Subcutaneous adipose tissue (tissue), 3 donors: ENCODE results near the genes UBXN7 and MELTF.

- PRO-cap, result no peak
- RAMPAGE, long total RNA, 3 experiments, result no peak in any of the 3 experiments
Observed at GRCh38 chr3:195910150-195910737, 1.9 kb upstream of the TNK2 start.

DNA sequence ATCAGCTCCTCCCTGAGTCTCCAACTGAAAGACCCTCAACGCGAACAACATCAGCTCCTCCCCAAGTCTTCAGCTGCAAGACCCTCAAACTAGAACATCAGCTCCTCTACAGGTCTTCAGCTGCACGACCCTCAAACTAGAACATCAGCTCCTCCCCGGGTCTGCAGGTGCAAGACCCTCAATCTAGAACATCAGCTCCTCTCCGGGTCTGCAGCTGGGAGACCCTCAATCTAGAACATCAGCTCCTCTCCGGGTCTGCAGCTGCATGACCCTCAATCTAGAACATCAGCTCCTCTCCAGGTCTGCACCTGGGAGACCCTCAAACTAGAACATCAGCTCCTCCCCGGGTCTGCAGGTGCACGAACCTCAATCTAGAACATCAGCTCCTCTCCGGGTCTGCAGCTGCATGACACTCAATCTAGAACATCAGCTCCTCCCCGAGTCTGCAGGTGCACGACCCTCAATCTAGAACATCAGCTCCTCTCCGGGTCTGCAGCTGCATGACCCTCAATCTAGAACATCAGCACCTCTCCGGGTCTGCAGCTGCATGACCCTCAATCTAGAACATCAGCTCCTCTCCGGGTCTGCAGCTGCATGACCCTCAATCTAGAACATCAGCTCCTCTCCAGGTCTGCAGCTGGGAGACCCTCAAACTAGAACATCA is 36.2 kb upstream of the TNK2 start:
- PRO-cap, result no peak
- RAMPAGE, long total RNA, 3 experiments, result no peak in any of the 3 experiments

DNA sequence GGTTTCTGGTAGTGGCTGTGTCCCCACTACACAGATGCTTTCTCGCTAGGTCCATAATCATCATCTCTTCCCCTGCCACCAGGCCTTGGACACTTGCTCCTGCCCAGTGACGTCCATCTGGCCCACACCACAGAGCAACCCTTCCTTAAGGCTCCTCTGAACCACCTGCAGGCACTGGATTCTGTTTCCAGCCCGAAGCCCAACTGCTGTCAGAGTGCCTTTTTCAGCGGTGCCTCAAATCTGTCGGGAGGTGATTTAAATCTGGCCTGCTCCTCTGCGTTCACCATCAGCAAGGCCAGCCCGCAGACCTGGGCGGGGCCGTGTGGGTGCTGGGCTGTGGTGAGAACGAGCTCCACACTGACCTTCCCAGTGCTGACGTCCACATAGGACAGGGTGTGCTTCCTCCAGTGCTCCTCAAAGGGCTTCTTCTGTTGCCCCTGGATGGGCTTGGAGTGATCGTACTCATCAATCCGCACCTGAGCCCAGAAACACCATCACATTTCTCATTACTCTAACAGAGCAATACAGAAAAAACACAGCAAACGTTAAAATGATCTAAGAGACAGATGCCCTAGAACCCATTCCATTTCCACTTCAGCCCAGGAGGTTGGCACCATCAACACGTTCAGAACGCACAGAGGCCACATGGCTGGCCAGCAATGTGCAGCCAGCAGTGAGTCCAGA is 56.9 kb upstream of the TNK2 start:
- PRO-cap, result no peak
- RAMPAGE, long total RNA, 3 experiments, result no peak in any of the 3 experiments

GRCh38 chr3:196057663-196058617 is 23.9 kb downstream of the TFRC start:
- PRO-cap, result no peak
- RAMPAGE, long total RNA, 3 experiments, result no peak in any of the 3 experiments

DNA sequence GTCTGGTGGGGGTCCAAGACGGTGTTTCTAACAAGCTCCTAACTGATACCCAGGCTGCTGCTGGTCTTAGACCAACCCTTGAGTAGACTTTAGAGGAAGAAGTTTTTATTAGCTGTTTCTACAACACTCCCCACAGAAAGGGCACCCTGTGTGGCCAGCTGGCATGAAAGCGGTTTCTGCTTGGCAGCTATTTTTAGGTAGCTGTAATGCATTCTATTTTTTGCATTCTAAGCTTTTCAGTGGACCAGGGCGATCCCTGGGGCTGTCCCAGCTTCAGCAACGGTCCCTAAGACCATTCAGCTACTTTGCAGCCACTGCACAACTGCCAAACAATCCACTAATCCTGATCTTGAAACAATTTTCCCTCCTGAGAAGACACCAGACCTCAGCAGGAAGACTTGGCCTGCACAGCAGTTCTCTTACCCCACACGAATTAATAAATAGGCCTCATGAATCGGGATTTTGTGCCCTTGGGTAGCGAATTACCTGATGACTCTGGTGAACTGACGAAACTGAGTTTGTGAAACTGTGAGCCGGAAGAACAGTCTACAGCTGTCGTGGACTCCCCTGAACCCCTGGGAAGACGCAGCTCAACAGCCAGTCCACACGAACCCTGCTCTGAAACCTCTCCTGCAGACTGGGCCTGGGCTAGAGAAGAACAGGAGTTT is 14.6 kb upstream of the TFRC start:
- PRO-cap, result bidirectional peak, plus-strand start at position 239 of the sequence, minus-strand start at position 91 of the sequence
- RAMPAGE, long total RNA, 3 experiments, result no peak in any of the 3 experiments

DNA sequence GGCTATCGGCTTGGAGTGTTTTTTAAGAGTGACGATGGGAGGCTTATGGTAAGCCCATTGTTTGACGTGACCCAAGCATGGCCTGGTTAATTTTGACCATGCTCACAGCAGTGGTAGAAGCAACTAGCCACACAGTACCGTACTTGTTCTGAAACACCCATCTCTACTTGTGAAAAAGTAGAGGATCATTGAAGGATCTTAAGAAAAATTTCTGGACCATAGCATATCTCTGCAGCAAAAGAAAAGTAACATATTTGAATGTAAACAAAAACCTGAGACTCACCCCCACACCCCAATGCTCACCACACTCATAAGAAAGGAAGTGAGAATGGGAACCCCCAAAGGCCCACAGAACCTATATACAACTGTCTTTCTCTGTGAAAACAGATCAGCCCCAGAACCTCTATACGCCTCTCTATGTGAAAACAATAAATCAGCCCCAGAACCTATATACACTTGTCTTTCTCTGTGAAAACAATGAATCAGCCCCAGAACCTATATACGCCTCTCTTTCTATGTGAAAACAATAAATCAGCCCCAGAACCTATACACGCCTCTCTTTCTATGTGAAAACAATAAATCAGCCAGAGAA is 33.8 kb upstream of the TFRC start:
- PRO-cap, result no peak
- RAMPAGE, long total RNA, 3 experiments, result no peak in any of the 3 experiments

GRCh38 chr3:196272758-196273588 is 14.6 kb downstream of the PCYT1A start:
- PRO-cap, result no peak
- RAMPAGE, long total RNA, 3 experiments, result no peak in any of the 3 experiments

- PRO-cap, result no peak
- RAMPAGE, long total RNA, 3 experiments, result no peak in any of the 3 experiments
Observed at GRCh38 chr3:196336446-196336978, 1.7 kb downstream of the TM4SF19 start.

DNA sequence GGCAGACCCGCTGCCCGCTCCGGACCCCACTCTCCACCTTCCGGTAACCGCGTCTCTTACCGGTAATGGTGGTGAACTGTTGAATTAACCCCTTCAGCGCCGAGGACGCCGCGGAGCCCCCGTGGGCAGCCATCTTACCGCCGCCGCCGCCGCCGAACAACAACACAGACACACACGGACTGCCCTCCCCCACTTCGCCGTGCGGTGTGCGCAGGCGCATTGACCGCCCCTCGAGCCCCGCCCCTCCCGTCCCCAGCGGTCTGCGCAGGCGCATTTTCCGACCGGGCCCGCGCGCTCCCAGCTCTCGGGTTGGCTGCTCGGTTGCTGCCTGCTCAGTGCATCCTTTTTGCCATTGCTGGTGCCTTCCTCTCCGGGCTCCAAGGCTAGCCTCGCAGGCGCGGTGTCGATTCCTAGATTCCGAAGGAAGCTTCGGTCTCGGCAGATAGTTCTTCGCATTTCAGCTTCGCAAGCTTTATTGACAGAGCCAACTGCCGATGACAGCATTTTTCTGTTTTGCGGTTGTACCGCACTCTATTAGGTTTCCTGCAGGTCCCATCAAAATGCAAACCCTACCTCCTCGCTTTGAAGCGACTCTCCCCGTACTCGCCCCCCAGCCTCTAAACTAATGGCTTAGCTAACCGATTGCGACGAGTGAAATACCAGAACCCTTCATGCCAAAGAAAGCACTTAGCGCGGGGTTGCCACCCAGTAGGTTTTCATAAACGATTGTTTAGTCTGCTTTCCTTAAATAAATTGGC is at the start of gene UBXN7:
Gene UBXN7, minus strand, starts transcription at position 161 of the 758 bp plus-strand sequence.
- PRO-cap, result bidirectional peak, plus-strand start at position 335 of the sequence, minus-strand start at position 161 of the sequence; unidirectional peak, minus-strand start at position 627 of the sequence
- RAMPAGE, long total RNA, 3 experiments, result start-site peak on the minus strand in 2 of 3 experiments, centred at positions 135 to 153 of the sequence, 99 to 137 reads per replicate

- PRO-cap, result bidirectional peak, plus-strand start at chr3:196643464, minus-strand start at chr3:196643294
- RAMPAGE, long total RNA, 3 experiments, result no peak in any of the 3 experiments
Observed at GRCh38 chr3:196642945-196643666, 3.6 kb downstream of the NRROS start.

DNA sequence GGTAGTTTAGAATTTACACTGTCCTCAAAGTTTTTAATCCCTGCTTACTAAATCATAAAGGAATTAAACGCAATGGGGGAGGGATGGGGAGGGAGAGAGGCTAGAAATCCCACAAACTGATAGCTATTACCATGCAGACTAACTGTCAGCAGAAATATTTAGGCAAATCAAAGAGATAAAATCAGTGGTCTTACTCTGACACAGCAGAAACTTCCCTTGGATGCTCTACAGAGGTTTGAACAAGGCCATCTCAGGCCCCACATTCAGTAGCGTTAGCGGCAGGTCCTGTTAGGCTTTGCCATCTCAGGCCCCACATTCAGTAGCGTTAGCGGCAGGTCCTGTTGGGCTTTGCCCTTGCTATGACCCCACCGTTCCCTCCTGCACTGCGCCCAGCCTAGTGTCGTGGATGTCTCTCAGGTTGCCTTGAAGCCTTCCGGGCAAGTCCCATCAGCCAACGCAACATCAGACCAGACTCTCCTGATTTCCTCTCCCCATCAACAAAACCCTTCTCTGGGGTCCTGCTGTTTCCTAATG is 23.6 kb downstream of the NRROS start:
- PRO-cap, result no peak
- RAMPAGE, long total RNA, 3 experiments, result no peak in any of the 3 experiments

GRCh38 chr3:196740828-196741334 is 1.2 kb downstream of the PAK2 start:
- PRO-cap, result unidirectional peak, minus-strand start at chr3:196741229
- RAMPAGE, long total RNA, 3 experiments, result start-site peak on the minus strand in 1 of 3 experiments, at chr3:196740838-196740886 at its widest, 6 reads per replicate

DNA sequence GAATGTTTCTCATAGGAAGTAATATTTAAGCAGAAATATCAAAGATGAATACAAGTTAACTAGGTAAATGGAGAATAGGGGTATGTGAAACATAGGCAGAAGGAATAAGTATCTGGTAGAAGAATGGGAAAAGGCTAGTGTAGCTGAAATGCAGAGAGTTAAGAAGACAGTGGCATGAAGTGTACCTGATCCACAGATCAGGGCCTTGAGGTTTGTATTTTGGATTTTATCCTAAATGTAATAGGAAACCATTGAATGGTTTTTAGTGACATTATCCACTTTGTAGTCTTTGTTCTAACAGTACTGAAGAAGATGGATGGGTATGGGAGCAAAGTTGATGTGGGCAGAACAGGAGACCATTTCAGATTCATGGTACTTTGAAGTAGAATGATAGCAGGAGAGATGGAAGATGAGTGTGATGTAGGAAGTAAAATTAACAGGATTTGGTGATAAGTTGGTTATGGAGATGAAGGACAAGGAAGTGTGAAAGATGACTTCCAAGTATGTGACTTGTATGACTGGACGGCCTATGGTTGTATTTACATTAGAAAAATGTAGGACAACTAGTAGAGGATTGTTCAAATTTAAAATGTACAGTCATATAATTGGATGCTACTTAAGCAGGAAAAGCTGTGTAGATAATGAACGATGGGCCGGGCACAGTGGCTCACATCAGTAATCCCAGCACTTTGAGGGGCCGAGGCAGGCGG is 35.6 kb downstream of the NCBP2 start:
- PRO-cap, result no peak
- RAMPAGE, long total RNA, 3 experiments, result no peak in any of the 3 experiments

DNA sequence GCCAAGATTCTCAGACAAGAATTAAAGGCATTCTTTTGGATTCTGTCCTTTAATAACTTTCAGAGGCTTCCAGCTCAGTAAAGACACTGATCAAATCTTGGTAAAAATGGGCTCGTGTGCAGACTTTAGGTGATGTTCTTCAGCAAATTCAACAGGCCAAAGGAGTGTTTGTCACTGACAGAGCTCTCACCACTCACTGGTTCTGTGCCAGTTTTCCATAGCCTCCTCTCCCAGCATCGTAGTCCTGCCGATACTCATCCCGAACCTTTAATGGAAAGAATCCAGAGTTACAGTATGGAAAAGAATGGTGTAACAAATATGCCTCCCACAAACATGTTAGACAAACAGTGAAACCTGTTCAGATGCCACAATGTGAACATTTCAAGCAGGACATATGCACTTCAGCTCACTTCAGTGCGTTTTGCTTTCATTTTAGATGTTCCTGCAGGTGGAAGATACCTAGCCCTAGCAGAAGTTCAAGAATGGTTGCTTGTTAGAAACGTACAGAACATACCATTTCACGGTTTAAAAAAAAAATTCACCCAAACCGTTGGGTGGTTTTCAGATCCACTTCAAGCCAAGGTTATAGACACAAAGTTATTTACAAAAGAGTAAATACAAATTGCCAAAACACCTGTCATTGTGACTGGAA is 5.4 kb downstream of the NCBP2 start:
- PRO-cap, result no peak
- RAMPAGE, long total RNA, 3 experiments, result no peak in any of the 3 experiments

DNA sequence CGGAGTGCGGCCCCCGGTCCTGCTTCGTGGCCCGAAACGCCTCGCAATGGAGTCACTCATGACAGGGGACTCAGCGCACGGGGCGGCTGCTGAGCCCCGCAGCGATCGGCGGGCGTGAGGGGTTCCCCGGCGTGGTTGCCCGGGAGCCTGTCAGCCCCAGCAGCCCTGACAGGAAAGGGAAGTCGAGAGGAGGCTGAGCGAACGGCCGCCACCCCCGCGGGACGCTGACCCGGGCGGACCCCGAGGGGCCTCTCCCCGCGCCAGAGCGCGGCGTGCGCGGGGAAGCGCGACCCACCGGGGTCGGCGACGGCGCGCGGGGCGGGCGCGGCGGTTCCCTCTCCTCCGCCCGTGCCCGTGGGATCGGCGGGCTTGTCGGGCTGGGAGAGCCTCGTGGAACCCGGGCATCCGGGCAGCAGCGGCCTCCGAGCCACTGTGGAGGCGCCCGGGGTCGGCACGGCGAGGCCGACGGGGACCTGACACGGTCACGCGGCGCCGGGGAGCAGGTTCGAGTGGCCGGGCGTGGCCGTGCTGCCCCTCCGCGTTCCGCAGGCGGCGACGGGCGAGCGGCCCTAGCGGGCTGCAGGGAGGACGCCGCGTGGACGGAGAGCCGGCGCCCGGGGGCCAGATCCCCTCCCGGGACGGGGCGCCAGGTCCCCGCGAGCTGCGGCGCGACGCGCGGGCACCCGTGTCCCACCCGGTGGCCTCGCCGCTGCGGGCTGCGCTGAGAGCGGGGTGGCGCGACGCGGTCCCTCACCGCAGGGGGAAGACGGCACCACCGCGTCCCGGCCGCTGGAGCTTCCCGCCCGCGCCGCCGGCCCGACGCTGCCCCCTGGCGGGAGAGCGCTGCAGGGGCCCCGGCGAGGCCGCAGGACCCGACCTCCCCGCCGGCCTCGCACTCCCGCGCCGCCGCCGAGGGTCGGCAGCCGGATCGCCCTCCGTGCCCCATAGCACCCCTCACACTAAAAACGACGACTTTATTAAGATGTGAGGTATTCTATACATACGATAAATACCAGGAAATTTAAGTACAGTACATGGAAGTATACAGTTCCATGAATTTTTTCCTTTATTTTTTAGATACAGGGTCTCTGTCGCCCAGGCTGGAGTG is 945 bp upstream of the PIGZ start:
- PRO-cap, result unidirectional peak, minus-strand start at position 810 of the sequence
- RAMPAGE, long total RNA, 3 experiments, result no peak in any of the 3 experiments

DNA sequence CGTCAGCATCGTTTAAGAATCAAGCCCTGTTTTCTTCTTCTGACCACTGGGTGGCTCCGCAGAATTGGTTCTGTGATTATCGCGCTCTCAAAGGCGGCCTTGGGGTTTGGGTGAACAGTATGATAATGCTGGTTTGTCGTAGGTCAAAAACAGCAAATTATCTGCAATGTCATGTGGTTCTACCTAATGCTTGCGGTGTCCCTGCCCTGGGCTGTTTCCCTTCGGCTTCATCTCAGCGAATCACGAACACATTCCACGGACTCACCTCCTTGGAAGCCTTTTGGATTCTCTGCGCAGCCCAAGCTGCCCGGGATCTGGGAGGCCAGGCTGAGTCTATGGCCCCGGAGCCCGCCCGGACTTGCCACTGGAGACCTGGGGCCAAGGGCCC is 10.2 kb upstream of the PIGZ start:
- PRO-cap, result no peak
- RAMPAGE, long total RNA, 3 experiments, result no peak in any of the 3 experiments

DNA sequence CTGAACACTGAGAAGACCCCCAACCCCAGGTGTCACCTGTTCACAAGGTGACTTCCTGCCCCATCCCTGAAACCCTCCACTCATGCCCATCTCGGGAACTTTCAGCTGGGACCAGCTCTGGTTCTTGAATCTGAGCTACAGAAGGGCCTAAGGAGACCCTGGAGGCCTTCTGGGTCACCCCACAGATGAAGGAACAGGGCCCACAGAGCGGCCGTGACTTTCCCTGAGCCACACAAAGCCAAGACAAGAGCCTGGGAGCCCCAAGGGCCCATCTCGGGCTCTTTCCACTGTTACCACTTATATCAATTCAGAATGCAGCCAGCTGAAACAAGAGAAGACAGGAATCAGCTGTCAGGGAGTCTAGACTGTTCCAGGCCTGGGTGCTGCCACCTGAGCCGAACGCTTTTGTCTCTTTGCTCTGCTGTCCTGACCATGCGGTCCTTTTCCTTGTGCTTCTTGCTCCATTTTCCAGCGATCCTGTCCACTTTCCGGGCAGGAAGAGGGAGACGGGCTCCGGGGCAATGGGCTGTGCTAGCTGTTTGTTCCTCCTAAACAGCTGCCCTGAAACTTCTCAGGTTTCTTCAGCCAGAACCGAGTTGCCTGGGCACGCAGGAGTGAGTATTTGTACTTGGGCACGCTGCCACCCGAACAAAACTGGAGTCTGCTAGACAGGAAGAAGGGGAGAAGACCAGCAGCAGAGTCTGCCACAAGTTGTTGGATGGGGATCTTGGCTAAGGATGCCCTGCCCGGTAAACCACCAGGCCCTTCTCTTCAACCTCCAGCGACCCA is 28.0 kb upstream of the PIGZ start:
- PRO-cap, result no peak
- RAMPAGE, long total RNA, 3 experiments, result no peak in any of the 3 experiments

GRCh38 chr3:197027335-197028006 is 2.1 kb downstream of the MELTF start:
- PRO-cap, result no peak
- RAMPAGE, long total RNA, 3 experiments, result no peak in any of the 3 experiments

GRCh38 chr3:197029268-197030430 is at the start of gene MELTF:
TSS of gene MELTF (minus strand) at chr3:197029817.
- PRO-cap, result bidirectional peak, plus-strand start at chr3:197029917, minus-strand start at chr3:197029797
- RAMPAGE, long total RNA, 3 experiments, result start-site peak on the minus strand in 1 of 3 experiments, at chr3:197029782-197029802 at its widest, 33 reads per replicate

DNA sequence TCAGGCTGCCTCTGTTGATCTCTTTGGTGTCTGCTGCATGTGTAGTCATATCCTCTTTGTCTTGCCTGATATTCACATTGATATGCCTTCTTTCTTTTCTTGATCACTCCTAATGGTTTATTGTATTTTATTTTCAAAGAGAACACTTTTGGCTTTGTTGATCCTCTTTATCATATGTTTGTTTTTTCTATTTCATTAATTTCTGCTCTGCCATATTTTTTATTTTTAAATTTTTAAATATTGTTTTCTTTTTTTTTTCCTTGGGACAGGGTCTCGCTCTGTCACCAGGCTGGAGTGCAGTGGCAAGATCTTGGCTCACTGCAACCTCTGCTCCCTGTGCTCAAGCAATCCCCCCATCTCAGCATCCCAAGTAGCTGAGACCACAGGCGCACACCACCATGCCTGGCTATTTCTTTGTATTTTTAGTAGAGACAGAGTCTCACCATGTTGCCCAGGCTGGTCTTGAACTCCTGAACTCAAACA is 28.2 kb upstream of the MELTF start:
- PRO-cap, result no peak
- RAMPAGE, long total RNA, 3 experiments, result no peak in any of the 3 experiments